HEK293 (cell line): Measurements from ENCODE around the gene TP53I13.

DNA sequence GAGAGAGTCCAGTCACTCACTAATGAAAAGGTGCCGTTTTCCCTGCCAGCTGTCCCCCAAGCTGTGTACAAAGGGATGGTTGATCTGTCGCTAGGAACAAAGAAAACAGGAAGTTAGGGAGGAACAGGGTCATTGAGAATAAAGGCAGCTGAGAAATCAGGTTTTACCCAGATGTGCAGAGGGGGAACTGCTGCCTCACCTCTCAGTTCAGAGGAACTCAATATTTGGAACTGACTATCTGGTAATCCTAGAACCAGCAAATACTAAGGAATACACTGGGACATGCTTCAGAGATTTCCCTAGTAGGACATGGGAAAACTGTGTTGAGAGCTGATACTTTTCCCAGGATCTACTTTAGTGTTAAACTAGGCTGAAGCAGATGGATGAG, 1.4 kb downstream of the RSKR start:
- PRO-cap = no peak
- RRBS, 2 experiments = no CpG with 5 or more reads among the region's 2 CpGs

DNA sequence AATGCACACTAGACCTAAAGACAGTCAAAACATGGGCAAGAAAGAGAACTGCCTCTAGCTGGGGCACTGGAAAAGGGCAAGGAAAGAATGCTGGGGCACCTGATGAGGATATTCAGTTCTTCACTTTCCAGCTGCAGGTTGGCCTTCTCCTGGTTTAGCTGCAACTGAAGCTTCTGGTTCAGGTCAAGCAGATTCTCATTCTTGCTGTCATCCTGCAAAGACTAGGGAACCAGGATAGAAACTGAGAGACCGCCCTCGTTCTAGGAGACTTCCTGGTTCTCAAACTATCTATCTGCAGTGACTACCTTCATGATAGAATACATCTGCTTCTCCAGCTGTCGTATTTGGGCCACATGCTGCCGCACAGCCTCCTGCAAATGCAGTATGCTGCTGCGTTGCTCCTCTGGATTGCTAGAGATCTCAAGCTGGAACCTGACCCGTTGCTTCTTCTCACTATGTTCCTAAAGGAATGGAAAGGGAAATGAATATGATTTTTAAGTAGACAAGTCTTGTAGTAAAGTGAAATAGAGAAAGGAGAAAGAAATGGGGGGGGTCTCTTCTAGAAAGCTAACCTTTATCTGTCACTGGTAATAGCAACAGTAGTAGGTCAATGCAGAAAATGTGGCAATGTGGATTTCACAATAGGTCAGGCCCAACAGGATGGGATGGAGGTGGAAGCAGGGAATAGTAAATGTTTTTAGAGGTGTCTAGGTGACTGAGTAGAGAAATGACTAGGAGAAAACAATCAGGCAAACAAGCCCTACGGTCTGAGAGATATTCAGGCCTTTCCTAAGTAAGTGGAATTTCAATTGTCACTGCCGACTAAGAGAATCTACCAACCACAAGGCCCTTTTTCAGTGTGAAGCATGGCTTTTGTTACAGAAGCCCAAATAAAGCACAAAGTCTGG, 5.8 kb upstream of the RSKR start:
- PRO-cap = no peak
- RRBS, 2 experiments = no CpG with 5 or more reads among the region's 8 CpGs

- PRO-cap = no peak
- RRBS, 2 experiments = no CpG with 5 or more reads among the region's 6 CpGs
These were observed 13.3 kb downstream of the BLTP2 start for GRCh38 chr17:28631595-28632142.

GRCh38 chr17:28675320-28675809, 13.4 kb downstream of the SUPT6H start:
- PRO-cap = no peak
- RRBS, 2 experiments = no CpG with 5 or more reads among the region's 6 CpGs

DNA sequence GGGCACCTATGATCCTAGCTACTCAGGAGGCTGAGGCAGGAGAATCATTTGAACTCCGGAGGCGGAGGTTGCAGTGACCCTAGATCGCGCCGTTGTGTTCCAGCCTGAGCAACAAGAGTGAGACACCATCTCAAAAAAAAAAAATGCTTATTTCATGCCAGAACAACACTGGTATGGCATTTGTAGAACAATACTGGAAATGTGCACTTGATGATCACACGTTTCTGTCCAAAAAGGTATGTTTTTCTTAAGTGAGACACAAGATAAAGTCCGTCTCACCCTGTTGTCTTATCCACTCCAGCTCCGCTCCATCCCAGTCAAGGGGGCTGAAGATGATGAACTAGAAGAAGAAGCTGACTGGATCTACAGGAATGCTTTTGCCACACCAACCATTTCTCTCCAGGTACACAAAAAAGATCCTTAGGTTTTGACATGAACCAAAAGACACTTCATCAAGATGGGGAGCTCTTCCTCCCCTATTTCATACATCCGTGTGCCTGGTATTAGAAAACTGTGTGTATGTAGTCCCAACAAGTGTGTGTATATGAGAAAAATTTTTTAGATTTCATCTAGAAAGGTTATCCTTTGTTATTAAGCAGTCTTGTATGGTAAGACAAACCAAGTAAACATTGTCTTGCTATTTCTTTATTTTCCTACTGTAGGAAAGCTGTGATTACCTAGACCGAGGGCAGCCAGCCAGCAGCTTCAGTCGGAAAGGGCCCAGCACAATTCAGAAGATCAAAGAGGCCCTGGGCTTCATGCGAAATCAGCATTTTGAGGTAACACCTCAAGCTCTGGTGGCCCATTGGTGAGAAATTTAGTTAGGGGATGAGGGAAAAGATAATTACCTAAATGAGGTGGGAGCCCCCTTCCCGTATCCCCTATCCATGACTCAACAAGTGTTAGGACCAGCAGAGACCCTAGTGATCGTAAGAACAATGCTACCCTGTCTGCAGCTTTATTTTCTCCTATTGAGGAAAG, 15.7 kb downstream of the SUPT6H start:
- PRO-cap = no peak
- RRBS, 2 experiments = no CpG with 5 or more reads among the region's 14 CpGs

- PRO-cap = no peak
- RRBS, 2 experiments = no CpG with 5 or more reads among the region's 9 CpGs
These were observed 1.6 kb downstream of the TLCD1 start for GRCh38 chr17:28724485-28724879.

DNA sequence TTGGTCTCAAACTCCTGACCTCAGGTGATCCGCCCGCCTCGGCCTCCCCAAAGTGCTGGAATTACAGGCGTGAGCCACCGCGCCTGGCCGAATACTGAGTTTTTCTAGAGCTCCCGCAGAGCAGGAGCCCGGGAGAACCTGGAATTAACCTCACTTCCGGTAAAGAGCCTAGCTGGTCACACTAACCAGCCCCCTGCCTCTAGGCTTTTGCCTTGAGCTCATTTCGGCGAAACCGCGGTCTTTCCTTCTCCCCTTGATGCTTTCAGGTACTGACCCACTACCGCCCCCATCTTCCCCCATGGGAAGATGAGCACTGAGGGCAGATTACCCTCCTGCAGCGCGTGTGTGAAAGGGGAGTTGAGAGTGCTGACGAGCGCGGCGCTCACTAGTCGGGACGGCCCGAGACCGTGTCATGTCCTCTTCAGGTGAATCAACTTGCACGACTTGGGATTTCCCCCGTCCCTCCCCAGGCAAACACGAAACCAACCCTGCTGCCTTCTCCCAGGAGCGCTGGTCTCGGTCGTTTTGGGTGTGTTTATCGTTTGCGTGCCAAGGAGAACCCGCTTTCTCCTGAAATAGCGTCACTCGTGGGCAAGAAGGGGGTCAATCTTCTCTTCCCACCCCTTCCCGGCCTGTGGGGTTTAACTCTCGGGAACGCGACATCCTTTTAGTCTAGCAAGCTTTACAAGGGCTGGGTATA, 606 bp upstream of the NEK8 start:
- PRO-cap = bidirectional peak, plus-strand start at position 153 of the sequence, minus-strand start at position 96 of the sequence; bidirectional peak, plus-strand start at position 360 of the sequence, minus-strand start at position 308 of the sequence; bidirectional peak, plus-strand start at position 499 of the sequence, minus-strand start at position 409 of the sequence
- RRBS, 2 experiments = no CpG with 5 or more reads among the region's 40 CpGs

GRCh38 chr17:28878566-28879300, 18.8 kb downstream of the FLOT2 start:
- PRO-cap = no peak
- RRBS, 2 experiments = no CpG with 5 or more reads among the region's 5 CpGs

GRCh38 chr17:28888448-28889344, 8.8 kb downstream of the FLOT2 start:
- PRO-cap = no peak
- RRBS, 2 experiments = no CpG with 5 or more reads among the region's 9 CpGs

- PRO-cap = bidirectional peak, plus-strand start at chr17:28897053, minus-strand start at chr17:28897061
- RRBS, 2 experiments = 2 to 3% methylated on average over 6 of the region's 46 CpGs
These were observed 674 bp downstream of the FLOT2 start for GRCh38 chr17:28896564-28897553.

GRCh38 chr17:28917149-28917974, 14.5 kb upstream of the DHRS13 start:
- PRO-cap = no peak
- RRBS, 2 experiments = no CpG with 5 or more reads among the region's 17 CpGs

GRCh38 chr17:29069477-29070161, 26.7 kb downstream of the PIPOX start:
- PRO-cap = no peak
- RRBS, 2 experiments = no CpG with 5 or more reads among the region's 24 CpGs

DNA sequence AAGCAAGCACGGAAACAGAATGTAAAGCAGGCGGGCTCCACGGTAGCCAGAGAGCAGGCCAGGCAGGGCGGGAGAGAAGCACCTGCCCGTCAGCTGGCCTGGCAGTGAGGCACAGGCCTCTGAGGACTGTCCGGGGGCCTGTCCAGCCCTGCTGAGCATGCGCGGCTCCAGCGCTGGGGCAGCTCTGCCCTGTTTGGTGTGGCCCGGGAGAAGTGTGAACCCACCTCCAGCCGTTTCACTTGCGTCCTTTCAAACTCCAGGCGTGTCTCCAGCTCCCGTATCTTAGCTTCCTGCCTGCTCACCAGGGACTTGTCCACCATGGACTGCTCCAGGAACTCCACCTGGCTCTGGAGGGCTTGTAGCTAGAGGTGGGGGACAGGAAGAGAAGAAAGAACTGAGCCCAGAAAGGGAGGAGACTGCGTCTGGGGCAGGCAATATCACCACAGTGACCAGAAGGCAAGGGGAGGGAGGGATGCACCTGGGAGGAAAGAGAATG, 46.8 kb downstream of the PIPOX start:
- PRO-cap = no peak
- RRBS, 2 experiments = 90 to 92% methylated on average over 5 of the region's 15 CpGs

DNA sequence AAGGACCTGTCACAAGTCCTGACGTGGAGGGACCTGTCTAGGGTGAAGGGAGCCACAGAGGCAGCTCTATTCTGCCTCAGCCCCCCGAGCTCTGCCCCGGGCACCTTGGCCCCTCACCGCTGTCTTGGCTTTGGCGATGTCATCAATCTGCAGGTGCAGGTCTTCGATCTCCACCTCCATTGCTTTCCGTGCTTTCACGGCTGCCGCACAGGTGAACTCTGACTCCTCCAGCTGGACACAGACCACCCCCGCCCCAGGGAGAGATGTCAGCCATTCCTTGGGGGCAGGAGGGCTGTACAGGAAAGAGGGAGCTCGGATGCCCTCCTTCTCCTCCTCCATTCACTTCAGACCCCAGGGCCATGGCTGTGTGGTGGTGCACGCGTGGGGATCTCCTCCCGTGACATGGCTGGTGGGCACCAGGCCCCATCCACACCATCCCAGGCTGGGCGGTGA, 49.3 kb downstream of the PIPOX start:
- PRO-cap = no peak
- RRBS, 2 experiments = no CpG with 5 or more reads among the region's 15 CpGs

DNA sequence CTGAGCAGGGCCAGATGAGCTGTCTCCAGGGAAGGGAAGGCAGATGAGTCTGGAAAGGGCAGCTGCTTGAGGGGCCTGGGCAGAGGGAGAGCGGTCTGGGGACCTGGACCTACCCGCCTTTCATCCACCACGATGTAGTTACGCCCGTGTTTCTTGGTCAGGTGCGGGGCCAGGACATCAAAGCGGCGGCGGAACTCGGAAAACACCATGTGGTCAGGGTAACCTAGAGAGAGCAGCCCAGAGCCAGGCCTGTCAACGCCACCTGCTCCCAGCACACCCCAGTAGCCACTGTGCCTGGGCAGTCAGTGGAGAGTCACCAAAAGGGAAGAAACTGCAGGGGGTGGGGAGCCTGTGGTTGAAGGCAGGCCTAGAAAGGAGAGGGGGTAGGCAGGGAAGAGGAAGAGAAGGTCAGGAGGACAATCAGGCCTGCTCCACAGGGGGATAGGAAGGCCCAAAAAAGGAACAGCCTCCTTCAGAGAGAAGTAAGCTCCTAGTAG, 64.1 kb downstream of the PIPOX start:
- PRO-cap = no peak
- RRBS, 2 experiments = no CpG with 5 or more reads among the region's 11 CpGs

DNA sequence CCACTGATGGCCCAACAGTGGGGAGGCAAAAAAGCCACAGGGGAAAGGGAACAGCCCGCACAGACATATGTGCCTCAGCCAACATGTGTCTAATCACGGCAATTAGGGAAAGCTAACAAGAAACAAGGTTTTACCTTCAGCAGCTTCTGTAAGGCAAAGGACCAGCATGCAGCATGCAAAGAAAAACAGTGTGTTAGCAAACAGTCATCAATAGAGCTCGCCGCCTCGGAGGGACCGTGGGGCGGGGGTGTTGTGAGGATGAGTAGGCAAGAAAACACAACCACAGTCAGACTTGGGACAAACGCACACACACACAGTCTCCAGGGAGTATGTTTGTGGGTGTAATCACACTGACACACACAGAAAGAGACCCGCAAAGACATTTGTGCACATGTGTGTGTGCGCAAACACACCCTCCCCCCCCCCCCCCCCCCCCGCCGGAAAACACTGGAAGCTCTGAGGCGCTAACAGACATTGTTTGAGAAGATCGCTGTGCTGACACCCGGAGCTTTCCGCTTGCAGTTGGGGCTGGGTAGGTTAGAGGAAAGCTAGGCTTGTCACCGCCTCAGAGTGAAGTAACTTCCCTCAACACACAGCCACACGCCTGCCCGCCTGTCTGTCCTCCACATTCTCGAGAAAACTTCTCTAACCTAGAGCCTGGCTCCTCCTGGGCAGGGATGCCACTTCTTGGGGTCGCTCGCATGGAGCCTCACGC, 63.7 kb downstream of the MYO18A start:
- PRO-cap = no peak
- RRBS, 2 experiments = 90 to 91% methylated on average over 4 of the region's 23 CpGs

DNA sequence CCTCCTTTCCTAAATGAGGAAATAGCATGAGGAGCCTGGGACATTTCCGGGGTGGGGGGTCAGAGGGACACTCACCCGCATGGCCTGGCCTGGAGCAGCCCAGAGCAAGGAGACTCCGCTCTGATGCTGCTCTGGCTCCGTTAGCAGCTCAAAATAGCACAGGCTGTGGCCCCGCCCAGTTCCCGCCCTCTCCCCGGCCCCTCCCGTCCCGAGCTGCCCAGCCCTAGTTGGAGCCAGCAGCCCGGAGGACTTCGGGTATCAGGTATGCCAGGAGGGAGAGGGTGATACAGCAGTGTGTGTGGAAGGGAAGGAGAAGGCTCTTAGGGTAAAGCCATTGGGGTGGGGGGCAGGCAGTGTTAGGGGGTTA, 40.0 kb downstream of the MYO18A start:
- PRO-cap = bidirectional peak, plus-strand start at position 226 of the sequence, minus-strand start at position 125 of the sequence
- RRBS, 2 experiments = 3 to 4% methylated on average over 4 of the region's 11 CpGs

- PRO-cap = no peak
- RRBS, 2 experiments = no CpG with 5 or more reads among the region's 8 CpGs
These were observed 59.0 kb downstream of the ABHD15 start for GRCh38 chr17:29507748-29508256.

GRCh38 chr17:29563835-29564483, 2.9 kb downstream of the ABHD15 start:
- PRO-cap = no peak
- RRBS, 2 experiments = no CpG with 5 or more reads among the region's 2 CpGs

- PRO-cap = bidirectional peak, plus-strand start at chr17:29568713, minus-strand start at chr17:29568509; unidirectional peak, minus-strand start at chr17:29569177
- RRBS, 2 experiments = 1% methylated on average over 22 of the region's 96 CpGs
These were observed at the start of gene TP53I13 for GRCh38 chr17:29568165-29569314. Gene TP53I13, plus strand, starts transcription at chr17:29568701.